ENCODE results near the gene PRG4.

GRCh38 chr1:183873244-183874151 is 68.6 kb downstream of the RGL1 start:
- RRBS: no CpG with 5 or more reads among the region's 8 CpGs

- RRBS: no CpG with 5 or more reads among the region's 7 CpGs
Observed at GRCh38 chr1:183875852-183876772, 71.2 kb downstream of the RGL1 start.

DNA sequence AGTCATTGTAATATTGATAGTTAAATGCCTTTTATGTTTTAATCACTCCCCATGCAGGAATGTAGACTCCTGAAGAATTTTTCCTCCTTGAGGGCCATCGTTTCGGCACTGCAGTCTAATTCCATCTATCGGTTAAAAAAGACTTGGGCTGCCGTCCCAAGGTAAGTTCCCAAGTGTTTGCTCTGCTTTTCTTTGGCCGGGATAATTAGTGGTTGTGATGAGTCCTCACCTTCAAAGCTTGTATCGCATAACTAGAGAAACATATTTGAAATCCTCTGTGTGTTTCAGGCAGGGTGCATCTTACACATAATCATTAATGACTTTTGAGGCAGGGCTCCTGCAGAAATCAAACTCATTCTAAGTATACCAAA is 83.5 kb downstream of the RGL1 start:
- RRBS: no CpG with 5 or more reads among the region's 6 CpGs

DNA sequence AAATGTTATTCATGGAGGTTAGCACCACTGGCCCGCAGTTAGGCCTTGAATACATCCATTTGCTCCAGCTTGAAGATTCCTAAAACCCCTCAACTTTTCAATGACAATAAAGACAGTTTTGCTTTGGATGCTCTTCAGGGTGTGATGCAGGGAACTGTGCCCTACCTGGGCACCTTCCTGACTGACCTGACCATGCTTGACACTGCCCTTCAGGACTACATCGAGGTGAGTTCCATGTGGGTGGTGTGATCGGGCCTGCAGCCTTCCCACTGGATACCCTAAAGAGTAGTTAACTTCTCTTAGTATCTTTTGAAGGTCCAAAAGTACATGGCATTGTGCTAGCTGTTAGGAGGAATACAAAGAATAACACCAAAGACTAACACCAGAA is 95.1 kb downstream of the RGL1 start:
- RRBS: no CpG with 5 or more reads among the region's 3 CpGs

GRCh38 chr1:183956703-183957023 is 80.9 kb downstream of the COLGALT2 start:
- RRBS: no CpG with 5 or more reads among the region's 1 CpG

DNA sequence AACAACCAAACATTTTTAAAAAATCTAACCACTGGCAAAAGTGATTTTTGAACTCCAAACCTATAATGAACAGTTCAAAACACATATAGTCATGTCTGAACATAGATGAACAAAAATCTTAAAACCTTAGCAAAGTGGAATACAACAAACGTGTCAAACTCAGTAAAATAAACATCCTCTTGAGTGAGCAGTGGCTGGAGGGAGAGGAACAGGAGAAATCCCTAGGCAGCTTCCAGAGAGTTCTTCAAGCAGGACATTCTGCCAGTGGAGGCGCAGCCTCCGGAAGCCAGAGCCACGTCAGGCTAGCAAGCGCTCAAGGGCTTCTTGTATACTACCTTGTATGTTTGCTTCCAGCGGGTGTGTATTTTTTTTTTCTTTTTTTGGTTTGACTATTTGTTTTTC is 42.3 kb downstream of the COLGALT2 start:
- RRBS: no CpG with 5 or more reads among the region's 6 CpGs

DNA sequence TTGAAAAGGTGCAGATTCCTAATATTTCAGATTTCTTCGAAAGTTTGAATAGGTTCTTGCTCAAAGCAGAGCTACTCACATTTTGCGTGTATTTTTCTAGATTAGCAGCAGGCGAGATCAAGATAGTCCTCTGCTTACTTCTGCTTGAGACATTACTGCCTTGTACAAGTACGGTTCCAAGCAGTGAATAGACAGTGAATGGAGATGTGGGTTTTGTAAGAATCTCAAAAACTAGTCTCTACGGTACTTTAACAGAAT is 741 bp downstream of the TSEN15 start:
- RRBS: no CpG with 5 or more reads among the region's 5 CpGs

DNA sequence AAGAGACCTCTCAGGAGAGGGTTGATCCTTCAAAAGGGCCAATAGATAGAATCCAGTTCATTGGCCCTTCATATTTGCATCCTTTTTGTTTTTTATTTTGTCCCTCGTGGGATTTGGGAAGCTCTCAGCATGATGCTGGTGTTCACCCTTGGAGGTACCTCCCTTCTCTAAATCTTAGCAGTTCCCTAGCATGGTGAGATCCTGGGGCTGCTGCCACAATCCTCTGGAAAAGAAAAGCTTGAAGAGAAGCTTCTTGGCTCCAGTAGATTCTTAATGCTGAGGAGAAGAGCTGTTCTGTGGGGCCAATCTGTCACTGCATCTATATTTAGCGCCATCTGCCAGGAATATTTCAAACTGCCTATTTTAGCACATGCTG is 91.7 kb downstream of the TSEN15 start:
- RRBS: no CpG with 5 or more reads among the region's 2 CpGs

DNA sequence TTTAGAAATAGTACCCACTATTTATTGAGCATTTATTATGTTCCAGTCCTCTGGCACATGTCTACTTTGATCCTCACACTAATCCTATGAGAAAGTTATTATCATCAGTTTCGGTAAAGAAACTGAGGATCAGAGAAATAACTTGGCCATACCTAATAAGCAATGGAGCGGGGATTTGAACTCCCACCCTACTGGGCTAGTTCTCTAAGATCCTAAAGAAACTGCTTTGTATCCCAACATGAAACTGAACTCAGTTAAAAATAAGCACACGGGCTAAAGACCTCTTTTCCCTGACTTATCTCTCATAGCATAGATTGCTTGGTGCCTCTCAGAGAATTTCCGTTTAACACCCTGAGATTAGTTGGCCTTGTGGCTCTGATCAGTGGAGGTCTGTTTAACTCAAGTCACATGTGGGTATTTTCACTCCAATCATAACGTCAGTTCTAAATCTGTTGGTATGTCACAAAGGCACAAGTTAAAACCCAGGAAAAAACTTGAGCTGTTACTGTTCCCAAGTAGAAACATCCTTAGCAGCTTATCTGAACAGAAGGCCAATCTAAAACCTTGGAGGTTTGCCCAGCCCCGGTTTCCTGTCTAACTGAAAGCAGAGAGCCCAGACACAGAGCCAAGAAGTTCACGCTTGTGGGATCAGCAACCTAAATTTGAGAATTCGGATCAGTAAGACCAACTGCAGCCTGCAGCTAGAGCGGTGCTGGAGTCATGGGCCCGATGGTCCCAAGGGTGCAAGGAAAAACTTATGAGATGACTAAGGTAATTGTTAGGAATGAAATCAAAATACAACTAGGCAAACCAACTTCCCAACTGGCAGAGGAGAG is 90.4 kb upstream of the C1orf21 start:
- RRBS: no CpG with 5 or more reads among the region's 10 CpGs

GRCh38 chr1:184385759-184386192 is 1.1 kb upstream of the C1orf21 start:
- RRBS: no CpG with 5 or more reads among the region's 10 CpGs

- RRBS: no CpG with 5 or more reads among the region's 6 CpGs
Observed at GRCh38 chr1:184434236-184434966, 47.6 kb downstream of the C1orf21 start.

- RRBS: no CpG with 5 or more reads among the region's 12 CpGs
Observed at GRCh38 chr1:184479381-184479950, 92.6 kb downstream of the C1orf21 start.

DNA sequence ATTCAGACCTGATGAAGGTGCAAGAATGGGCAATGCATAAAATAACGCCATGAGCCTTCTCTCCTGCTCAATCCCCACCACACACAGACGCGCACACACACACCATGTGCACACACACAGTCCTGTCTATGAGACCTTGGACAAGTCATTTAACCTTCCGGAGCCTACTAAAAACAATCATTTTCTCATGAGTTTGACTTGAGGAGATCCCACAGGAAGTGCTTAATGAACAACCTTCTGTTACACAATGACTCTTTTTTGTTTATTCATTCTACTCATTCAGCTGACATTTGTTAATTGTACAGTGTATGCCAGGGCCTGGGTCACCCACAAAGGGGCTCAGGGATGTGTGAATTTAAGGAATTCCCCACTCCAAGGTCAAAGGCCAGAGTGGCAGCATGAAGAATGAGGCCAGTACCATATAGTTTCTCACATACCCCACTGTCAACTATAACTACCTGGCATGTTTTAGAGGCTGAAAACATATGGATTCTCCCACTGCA is 125.3 kb downstream of the EDEM3 start:
- RRBS: no CpG with 5 or more reads among the region's 4 CpGs

DNA sequence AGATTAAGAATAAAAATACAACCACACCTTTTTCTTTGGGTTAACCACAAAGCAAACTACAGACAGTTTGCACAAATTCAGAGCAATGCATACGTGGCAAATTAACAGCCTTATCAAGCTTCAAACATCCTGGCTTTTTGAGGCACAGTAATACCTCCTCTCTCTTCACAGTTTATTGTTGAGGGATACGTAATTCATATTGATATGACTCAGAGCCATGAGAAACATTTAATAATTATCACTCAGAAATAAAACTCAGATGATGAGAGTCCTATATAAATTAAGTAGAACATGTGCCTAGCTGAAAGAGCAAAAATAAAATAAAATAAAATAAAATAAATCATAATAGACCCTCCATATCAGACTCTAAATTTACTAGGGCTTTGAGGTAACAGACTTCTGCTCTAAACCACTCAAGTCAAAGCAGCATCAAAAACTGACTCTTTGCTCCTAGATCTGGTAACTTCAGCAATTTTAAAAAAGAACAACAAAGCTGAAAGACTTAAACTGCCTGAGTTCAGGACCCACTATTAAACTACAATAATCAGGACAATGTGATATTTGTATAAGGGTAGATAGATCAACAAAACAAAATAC is 11.4 kb downstream of the EDEM3 start:
- RRBS: no CpG with 5 or more reads among the region's 2 CpGs

- RRBS: no CpG with 5 or more reads among the region's 7 CpGs
Observed at GRCh38 chr1:184890298-184891176, 83.8 kb downstream of the NIBAN1 start.

DNA sequence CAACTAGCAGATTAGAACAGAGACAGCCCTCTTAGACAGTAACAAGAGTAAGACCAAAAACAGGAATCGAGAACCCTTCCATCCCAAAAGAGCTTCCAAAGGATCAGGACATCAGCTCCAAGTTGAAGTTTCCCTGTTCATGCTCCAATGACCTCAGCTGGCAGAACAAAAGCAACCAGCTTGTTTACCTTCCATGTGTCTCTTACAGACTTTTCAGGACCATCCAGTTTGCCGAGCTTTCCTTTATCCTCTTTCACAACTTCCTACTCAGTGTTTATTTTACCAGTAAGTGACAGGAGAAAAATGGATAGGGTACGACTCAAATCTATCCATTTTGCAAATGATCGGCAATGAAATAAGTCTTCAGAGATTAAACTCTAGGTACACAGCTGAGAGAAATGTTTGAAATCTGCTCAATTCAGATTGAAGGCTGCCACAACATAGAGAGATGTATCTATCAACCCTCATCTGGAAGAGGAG is 44.4 kb downstream of the NIBAN1 start:
- RRBS: no CpG with 5 or more reads among the region's 4 CpGs

DNA sequence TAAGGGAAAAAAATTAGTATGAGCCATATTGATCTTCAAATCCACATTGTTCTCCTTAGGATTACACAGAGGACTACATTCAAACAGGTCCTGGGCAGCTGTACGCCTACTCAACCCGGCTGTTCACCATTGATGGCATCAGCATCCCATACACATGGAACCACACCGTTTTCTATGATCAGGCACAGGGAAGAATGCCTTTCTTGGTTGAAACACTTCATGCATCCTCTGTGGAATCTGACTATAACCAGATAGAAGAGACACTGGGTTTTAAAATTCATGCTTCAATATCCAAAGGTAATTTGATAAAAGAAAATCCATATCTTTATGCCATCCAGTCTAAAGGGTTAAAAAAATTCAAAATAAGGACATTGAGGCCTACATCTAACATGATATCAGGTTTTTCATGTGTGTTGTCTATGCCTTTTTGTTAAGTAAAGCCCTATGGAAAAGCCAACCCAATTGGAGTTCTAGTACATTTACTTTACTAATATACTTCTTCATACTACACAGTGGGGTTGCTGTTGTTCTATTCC is 142.3 kb upstream of the PRG4 start:
- RRBS: no CpG with 5 or more reads among the region's 3 CpGs

- RRBS: no CpG with 5 or more reads among the region's 2 CpGs
Observed at GRCh38 chr1:186296175-186296389, at the start of gene PRG4. Gene PRG4, plus strand, starts transcription at chr1:186296279.

GRCh38 chr1:188272071-188272568 is 1443.4 kb downstream of the PLA2G4A start:
- RRBS: no CpG with 5 or more reads among the region's 5 CpGs

GRCh38 chr1:189149458-189150218 is 1328.0 kb downstream of the BRINP3 start:
- RRBS: 79% methylated on average over 2 of the region's 20 CpGs

Data from AG08470 (cell line).